K562 (cell line): ENCODE measurements around a stretch of chr3.

- RAMPAGE, long total RNA = no peak
- RRBS = no CpG with 5 or more reads among the region's 12 CpGs
PRO-cap:
- standard = no peak
- CoPRO, capped RNA only, 2 experiments = no peak in any of the 2 experiments
- CoPRO, capped and uncapped RNA, 2 experiments = no peak in any of the 2 experiments
- CoPRO, uncapped RNA only, 2 experiments = no peak in any of the 2 experiments
CAGE:
- cytosol, long polyA plus RNA = no peak
- long polyA plus RNA = no peak
- nucleolus, long total RNA = no peak
- nucleus, long polyA plus RNA = no peak
Observed at GRCh38 chr3:63972978-63973930, 50.0 kb downstream of the PSMD6 start.

DNA sequence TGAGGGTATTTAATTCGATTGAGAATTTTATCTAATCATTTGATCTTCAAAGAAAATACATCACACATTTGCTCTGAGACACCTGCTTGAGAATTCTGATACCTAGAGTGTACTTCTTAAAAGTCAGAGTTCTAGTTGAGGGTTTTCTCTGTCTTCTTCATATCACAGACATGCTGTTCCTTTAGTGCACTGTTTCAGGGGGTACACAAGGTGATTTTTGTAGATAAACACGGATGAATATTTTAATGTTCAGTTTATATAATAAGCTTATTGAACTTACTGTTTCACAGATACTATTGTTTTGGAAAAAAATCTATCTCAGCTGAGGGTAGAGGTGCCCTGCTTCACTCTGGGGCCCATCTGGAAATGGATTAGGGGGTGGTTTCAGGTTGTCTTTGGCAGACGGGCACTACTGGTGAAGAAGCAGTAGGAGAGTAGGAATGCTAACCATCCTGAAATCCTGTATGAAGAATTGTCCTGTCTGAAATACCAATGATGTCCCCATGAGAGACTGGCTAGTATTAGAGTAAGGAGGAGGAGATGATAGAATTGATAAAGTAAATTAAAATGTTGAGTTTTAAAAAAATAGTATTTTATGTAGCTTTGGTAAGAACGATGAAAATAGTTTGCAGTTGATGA, 45.9 kb downstream of the PSMD6 start:
- RAMPAGE, long total RNA = no peak
- RRBS = no CpG with 5 or more reads among the region's 4 CpGs
PRO-cap:
- standard = no peak
- CoPRO, capped RNA only, 2 experiments = no peak in any of the 2 experiments
- CoPRO, capped and uncapped RNA, 2 experiments = no peak in any of the 2 experiments
- CoPRO, uncapped RNA only, 2 experiments = no peak in any of the 2 experiments
CAGE:
- cytosol, long polyA plus RNA = no peak
- long polyA plus RNA = no peak
- nucleolus, long total RNA = no peak
- nucleus, long polyA plus RNA = no peak

- RAMPAGE, long total RNA = no peak
- RRBS = no CpG with 5 or more reads among the region's 11 CpGs
PRO-cap:
- standard = no peak
- CoPRO, capped RNA only, 2 experiments = no peak in any of the 2 experiments
- CoPRO, capped and uncapped RNA, 2 experiments = no peak in any of the 2 experiments
- CoPRO, uncapped RNA only, 2 experiments = no peak in any of the 2 experiments
CAGE:
- cytosol, long polyA plus RNA = no peak
- long polyA plus RNA = no peak
- nucleolus, long total RNA = no peak
- nucleus, long polyA plus RNA = no peak
Observed at GRCh38 chr3:63999334-64000210, 23.7 kb downstream of the PSMD6 start.

GRCh38 chr3:64018161-64019227, 4.8 kb downstream of the PSMD6 start:
- RAMPAGE, long total RNA = no peak
- RRBS = no CpG with 5 or more reads among the region's 8 CpGs
PRO-cap:
- standard = no peak
- CoPRO, capped RNA only, 2 experiments = no peak in any of the 2 experiments
- CoPRO, capped and uncapped RNA, 2 experiments = no peak in any of the 2 experiments
- CoPRO, uncapped RNA only, 2 experiments = no peak in any of the 2 experiments
CAGE:
- cytosol, long polyA plus RNA = start-site peak on the minus strand at chr3:64018820-64018828, 344 and 156 reads in 2 replicates; start-site peak on the minus strand at chr3:64018968-64019031, 63 and 69 reads in 2 replicates
- long polyA plus RNA = no peak
- nucleolus, long total RNA = no peak
- nucleus, long polyA plus RNA = start-site peak on the minus strand at chr3:64018821-64018827, 42 and 65 reads in 2 replicates

DNA sequence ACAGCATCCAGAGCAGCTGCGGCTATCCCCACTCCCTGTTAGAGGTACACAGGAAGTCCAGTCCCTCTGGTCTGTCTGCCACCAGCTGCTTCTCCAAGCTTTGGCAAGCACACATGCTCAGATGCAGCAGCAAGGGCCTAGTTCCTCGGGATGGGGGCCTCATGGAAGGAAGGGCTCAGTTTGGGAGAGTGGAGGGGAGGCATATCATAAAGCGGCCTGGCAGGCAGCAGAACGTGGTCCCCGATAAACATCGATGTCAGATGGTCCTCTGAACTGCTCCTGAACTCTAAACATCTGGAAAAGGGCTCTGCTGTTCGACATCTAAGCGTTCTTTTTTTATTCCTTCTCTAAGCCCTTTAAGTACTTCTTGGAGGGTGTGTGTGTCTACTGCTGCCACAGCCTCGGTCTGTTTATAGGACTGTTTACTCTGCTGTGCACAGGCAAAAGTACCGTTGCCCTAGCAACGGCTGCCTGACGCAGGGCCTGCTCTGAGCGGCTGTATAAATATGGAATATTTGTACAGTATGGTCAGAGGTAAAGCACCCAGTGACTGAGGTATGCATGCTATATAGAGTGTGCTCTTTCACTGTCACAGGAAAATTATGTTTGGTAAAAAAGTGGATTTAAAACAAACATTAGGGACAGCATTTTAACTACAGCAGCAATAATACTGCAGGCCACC, 74.5 kb downstream of the PRICKLE2 start:
- RAMPAGE, long total RNA = no peak
- RRBS = no CpG with 5 or more reads among the region's 13 CpGs
PRO-cap:
- standard = no peak
- CoPRO, capped RNA only, 2 experiments = no peak in any of the 2 experiments
- CoPRO, capped and uncapped RNA, 2 experiments = no peak in any of the 2 experiments
- CoPRO, uncapped RNA only, 2 experiments = no peak in any of the 2 experiments
CAGE:
- cytosol, long polyA plus RNA = no peak
- long polyA plus RNA = no peak
- nucleolus, long total RNA = no peak
- nucleus, long polyA plus RNA = no peak

DNA sequence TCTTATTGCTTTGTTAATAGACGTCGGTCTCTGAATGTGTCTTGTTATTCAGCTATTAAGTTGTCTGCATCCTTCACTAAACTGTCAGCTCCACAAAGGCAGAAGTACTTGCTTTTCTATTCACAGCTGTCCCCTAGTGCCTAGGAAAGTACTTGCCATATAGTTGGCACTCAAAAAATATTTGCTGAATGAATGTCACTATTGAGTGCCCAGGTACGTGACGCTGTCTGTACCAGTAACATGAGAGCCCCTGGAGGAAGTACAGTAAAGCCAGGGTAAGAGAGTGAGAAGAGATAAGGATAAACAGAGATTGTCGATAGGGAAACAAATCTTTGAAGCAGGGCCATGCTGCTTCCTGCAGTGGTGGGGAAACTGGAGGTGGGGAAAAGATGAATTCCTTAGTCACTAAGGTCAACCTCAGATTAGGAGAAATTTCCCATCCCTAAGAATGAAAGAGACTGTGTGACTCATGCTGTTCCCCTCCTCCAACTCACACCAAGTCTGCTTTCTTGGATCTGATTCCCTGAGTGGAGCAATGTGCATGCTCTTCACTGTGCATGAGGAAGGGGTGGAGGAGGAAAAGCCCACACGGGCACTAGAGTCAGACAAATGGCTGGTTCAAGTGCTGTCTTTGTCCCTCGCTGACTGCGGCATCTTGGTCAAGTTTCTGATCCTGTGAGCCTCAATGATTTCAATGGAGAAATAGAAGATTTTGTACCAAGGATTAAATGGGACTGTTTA, 36.2 kb downstream of the PRICKLE2 start:
- RAMPAGE, long total RNA = no peak
- RRBS = no CpG with 5 or more reads among the region's 8 CpGs
PRO-cap:
- standard = no peak
- CoPRO, capped RNA only, 2 experiments = no peak in any of the 2 experiments
- CoPRO, capped and uncapped RNA, 2 experiments = no peak in any of the 2 experiments
- CoPRO, uncapped RNA only, 2 experiments = no peak in any of the 2 experiments
CAGE:
- cytosol, long polyA plus RNA = no peak
- long polyA plus RNA = no peak
- nucleolus, long total RNA = no peak
- nucleus, long polyA plus RNA = no peak

DNA sequence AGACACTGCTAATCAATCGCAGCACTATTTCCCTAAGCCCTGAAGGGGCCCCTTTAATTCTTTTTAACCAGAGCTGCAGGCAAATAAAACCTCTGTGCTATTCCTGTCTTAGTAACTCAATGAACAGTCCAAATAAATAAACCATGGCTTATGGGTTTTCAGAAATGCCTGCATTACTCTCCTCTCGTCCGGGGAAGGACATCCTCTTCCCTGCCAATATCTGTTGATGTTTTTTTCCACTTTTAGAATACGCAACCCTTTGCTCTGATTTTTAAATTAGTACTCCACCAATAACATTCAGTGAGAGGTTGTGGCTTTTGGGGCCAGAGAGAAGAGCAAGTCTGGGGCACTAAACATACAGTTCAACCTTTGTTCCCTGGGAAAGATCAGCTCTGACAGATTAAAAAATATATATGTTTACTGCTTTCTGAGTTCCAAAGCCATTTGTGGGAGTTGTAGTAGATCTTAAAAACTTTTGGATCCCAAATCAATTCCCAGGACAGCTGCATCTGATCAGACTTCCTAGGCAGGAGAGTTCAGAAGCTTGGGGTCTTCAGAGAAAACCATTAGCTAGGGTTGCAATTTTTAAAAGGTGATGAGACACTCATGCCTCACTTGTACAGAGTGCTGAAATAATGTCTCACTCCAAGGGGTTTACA, 35.3 kb upstream of the PRICKLE2 start:
- RAMPAGE, long total RNA = no peak
- RRBS = no CpG with 5 or more reads among the region's 4 CpGs
PRO-cap:
- standard = no peak
- CoPRO, capped RNA only, 2 experiments = no peak in any of the 2 experiments
- CoPRO, capped and uncapped RNA, 2 experiments = no peak in any of the 2 experiments
- CoPRO, uncapped RNA only, 2 experiments = no peak in any of the 2 experiments
CAGE:
- cytosol, long polyA plus RNA = no peak
- long polyA plus RNA = no peak
- nucleolus, long total RNA = no peak
- nucleus, long polyA plus RNA = no peak

DNA sequence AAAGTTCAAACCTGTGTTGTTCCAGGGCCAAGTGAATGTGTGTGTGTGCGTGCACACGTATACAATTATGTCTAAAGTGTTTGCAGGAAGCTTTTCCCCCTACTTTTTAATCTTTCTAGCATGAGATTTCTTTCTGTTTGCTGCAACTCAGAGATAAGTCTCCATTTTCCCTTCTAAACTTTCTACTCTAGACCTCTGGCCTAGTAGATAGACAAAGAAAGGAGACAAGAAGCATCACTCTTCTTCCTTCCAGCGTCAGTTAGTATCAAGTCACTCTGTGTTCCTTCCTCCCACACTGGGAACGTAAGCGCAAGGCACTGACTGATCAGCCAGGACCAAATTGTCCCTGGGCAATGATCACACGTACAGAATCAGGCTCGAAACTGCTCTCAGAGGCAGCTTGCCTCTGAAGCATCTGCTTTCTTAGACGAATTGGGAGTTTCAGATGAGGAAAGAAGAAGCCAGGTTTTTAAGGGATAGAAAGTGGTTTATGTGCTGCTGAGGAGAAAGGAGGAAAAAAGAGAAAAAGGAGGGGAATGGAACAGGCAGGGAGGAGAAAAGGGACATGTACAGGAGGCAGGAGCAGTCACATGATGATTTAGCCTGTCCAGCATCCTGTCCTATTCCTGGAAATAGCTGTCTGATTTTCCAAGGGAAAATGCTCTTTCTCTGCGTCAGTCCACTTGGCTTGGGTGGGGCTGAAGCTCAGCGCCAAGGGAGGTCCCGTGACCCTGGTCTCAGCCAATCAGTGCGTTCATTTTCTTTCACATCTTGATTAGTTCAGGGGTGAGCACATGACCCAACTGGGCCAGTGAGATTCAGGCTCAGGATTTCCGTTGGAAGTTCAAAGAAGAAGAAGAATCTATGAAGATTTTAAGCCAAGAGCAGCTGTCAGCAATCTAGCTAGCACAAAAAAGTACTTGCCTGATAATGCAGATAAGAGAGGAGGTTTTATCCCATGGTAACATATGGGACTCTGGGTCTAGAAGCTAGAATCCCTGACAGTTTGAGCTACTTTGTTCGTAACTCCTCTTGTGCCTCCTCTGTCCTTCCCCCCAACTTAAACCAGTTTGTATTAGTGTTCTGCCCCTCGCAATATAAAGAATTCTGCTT, 102.0 kb upstream of the PRICKLE2 start:
- RAMPAGE, long total RNA = no peak
- RRBS = no CpG with 5 or more reads among the region's 15 CpGs
PRO-cap:
- standard = no peak
- CoPRO, capped RNA only, 2 experiments = no peak in any of the 2 experiments
- CoPRO, capped and uncapped RNA, 2 experiments = no peak in any of the 2 experiments
- CoPRO, uncapped RNA only, 2 experiments = no peak in any of the 2 experiments
CAGE:
- cytosol, long polyA plus RNA = no peak
- long polyA plus RNA = no peak
- nucleolus, long total RNA = no peak
- nucleus, long polyA plus RNA = no peak

- RAMPAGE, long total RNA = no peak
- RRBS = 20% methylated on average over 66 of the region's 106 CpGs
PRO-cap:
- standard = no peak
- CoPRO, capped RNA only, 2 experiments = no peak in any of the 2 experiments
- CoPRO, capped and uncapped RNA, 2 experiments = no peak in any of the 2 experiments
- CoPRO, uncapped RNA only, 2 experiments = no peak in any of the 2 experiments
CAGE:
- cytosol, long polyA plus RNA = no peak
- long polyA plus RNA = no peak
- nucleolus, long total RNA = no peak
- nucleus, long polyA plus RNA = no peak
Observed at GRCh38 chr3:64444581-64445976, 219.8 kb upstream of the PRICKLE2 start.

GRCh38 chr3:64489232-64489962, 198.4 kb downstream of the ADAMTS9 start:
- RAMPAGE, long total RNA = no peak
- RRBS = 11% methylated on average over 7 of the region's 26 CpGs
PRO-cap:
- standard = no peak
- CoPRO, capped RNA only, 2 experiments = no peak in any of the 2 experiments
- CoPRO, capped and uncapped RNA, 2 experiments = no peak in any of the 2 experiments
- CoPRO, uncapped RNA only, 2 experiments = no peak in any of the 2 experiments
CAGE:
- cytosol, long polyA plus RNA = no peak
- long polyA plus RNA = no peak
- nucleolus, long total RNA = no peak
- nucleus, long polyA plus RNA = no peak

DNA sequence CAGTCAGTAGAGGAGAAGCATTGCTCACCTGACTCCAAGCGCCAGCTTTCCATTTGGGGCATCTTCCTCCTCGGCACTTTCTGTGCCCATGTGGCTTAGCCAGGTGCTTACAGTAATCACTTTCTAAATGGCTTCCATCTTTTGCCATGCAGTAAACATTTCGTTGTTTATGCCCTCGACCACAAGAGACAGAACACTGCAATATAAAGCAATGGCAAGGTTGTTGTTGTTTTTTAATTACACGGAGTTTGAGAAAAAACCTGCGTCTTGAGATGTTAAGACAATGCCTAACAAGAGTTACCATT, 119.5 kb downstream of the ADAMTS9 start:
- RAMPAGE, long total RNA = no peak
- RRBS = no CpG with 5 or more reads among the region's 6 CpGs
PRO-cap:
- standard = no peak
- CoPRO, capped RNA only, 2 experiments = no peak in any of the 2 experiments
- CoPRO, capped and uncapped RNA, 2 experiments = no peak in any of the 2 experiments
- CoPRO, uncapped RNA only, 2 experiments = no peak in any of the 2 experiments
CAGE:
- cytosol, long polyA plus RNA = no peak
- long polyA plus RNA = no peak
- nucleolus, long total RNA = no peak
- nucleus, long polyA plus RNA = no peak

DNA sequence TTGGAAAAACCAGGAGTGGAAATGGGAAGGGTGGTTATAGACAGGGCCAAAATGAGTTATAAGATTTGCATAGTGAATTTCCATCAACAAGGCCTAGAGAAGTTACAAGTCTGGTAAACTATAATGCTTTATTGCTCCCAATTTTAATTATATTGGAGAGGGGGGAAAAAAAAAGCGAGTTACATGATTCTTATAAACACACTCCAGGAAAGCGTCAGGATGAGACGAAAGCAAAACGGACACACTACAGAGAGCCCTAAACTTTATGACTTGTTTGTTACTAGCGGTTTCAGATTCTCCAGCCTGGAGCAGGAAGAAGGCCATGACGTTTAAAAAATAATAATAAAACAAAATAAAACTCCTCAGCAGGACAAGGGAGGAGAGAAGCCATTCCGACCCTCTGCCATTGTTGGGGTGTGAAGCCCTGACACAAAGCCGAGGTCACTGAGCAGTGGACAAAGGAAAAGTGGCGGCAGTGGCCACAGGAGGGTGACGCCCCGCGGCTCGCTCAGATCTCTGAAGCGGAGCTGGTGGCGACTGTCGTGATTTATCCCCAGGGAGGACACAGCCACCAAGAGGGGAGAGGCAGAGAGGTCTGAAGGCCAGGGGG, 45.4 kb downstream of the ADAMTS9 start:
- RAMPAGE, long total RNA = no peak
- RRBS = no CpG with 5 or more reads among the region's 16 CpGs
PRO-cap:
- standard = no peak
- CoPRO, capped RNA only, 2 experiments = no peak in any of the 2 experiments
- CoPRO, capped and uncapped RNA, 2 experiments = no peak in any of the 2 experiments
- CoPRO, uncapped RNA only, 2 experiments = no peak in any of the 2 experiments
CAGE:
- cytosol, long polyA plus RNA = no peak
- long polyA plus RNA = no peak
- nucleolus, long total RNA = no peak
- nucleus, long polyA plus RNA = no peak

DNA sequence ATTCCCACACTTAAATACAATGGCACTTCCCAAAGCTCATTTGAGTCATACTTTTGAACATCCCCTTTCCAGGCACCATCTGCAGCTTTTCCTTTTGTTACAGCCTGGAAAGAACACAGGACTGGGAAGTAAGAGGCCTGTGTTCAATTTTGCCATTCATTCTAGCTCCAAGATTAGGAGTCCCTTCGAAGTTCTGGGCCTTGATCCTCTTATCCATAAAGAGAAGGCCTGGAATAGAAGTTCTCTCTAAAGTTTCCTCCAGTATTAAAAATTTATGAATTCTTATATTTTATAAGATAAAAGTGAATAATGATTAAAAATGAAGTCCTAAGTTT, 18.5 kb downstream of the ADAMTS9 start:
- RAMPAGE, long total RNA = no peak
- RRBS = no CpG with 5 or more reads among the region's 1 CpG
PRO-cap:
- standard = no peak
- CoPRO, capped RNA only, 2 experiments = no peak in any of the 2 experiments
- CoPRO, capped and uncapped RNA, 2 experiments = no peak in any of the 2 experiments
- CoPRO, uncapped RNA only, 2 experiments = no peak in any of the 2 experiments
CAGE:
- cytosol, long polyA plus RNA = no peak
- long polyA plus RNA = no peak
- nucleolus, long total RNA = no peak
- nucleus, long polyA plus RNA = no peak

GRCh38 chr3:64676856-64677066, 11.0 kb downstream of the ADAMTS9 start:
- RAMPAGE, long total RNA = no peak
- RRBS = no CpG with 5 or more reads among the region's 1 CpG
PRO-cap:
- standard = no peak
- CoPRO, capped RNA only, 2 experiments = no peak in any of the 2 experiments
- CoPRO, capped and uncapped RNA, 2 experiments = no peak in any of the 2 experiments
- CoPRO, uncapped RNA only, 2 experiments = no peak in any of the 2 experiments
CAGE:
- cytosol, long polyA plus RNA = no peak
- long polyA plus RNA = no peak
- nucleolus, long total RNA = no peak
- nucleus, long polyA plus RNA = no peak

DNA sequence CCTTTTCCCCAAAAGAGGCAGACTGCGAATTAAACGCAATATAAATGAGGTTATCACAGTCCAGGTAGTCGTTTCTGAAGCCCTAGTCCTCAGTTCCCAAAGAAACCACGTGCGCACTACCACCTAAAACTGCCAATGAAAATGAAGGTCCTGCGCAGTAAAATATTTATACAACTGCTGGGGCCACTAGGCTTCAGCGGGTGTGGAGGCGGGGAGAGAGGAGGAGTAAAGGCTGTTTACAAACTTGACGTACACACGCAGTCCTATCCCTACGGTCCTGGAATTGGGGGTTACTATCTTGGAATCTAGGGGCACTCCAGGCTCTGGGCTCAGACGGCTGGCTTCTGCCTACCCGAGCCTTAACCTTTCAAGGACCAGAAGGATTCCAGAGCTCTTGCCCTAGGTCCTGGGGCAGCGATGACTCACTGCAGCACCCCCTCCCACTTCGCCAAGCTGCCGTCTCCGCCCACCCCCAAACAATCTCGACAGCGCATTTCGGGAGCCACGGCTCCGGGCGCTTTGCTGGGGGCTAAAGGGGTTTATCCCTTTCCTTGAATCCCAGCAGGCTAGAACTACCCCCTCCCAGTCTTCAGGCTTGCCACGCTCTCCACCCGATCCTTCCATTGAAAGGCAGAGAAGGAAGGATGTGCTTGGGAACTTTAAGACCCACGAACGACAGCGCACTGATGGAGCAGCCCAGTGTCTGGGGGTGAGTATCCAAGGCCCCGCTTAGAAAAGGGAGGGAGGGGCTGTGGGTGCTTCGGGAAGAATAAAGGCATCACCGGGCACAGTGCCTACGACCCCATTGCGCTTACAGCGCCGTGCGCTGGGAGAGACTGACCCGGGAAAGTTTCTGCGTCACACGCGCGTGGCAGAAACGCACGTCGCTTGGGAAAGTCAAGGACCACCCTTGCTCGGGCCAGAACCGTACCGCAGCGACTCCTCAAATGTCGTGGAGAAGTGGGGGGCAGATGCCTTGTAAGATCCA, 2.9 kb downstream of the ADAMTS9 start:
- RAMPAGE, long total RNA = no peak
- RRBS = 52% methylated on average over 7 of the region's 49 CpGs
PRO-cap:
- standard = unidirectional peak, plus-strand start at position 485 of the sequence
- CoPRO, capped RNA only, 2 experiments = no peak in any of the 2 experiments
- CoPRO, capped and uncapped RNA, 2 experiments = no peak in any of the 2 experiments
- CoPRO, uncapped RNA only, 2 experiments = no peak in any of the 2 experiments
CAGE:
- cytosol, long polyA plus RNA = no peak
- long polyA plus RNA = no peak
- nucleolus, long total RNA = no peak
- nucleus, long polyA plus RNA = no peak

DNA sequence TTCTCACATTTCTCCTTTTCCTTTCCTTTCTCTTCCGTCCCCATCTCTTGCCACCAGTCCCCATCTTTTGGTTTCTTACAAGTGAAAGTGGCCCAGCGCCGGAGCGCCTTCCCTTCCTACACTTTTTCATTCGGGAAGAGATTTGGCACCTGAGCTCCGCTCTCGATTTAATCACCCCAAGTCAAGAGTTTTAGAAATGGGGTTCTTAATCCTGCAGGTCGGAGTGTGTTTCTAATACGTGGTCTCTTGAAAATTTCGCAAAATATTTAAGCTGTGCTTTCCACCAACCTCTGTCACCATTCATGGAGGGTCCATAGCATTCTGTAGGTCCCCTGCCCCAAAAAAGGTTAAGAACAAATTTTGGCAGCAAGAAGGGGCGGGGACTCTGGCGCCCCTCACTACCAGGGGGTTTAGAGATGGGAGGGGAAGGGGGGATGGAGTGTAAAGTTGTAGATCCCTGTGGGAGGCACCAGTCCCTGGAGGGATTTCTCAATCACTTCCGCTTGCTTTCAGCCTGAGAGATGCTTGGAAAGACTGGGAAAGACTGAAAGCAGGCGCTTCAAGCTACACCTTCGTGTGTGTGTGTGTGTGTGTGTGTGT, 834 bp upstream of the ADAMTS9 start:
- RAMPAGE, long total RNA = no peak
- RRBS = no CpG with 5 or more reads among the region's 15 CpGs
PRO-cap:
- standard = no peak
- CoPRO, capped RNA only, 2 experiments = no peak in any of the 2 experiments
- CoPRO, capped and uncapped RNA, 2 experiments = no peak in any of the 2 experiments
- CoPRO, uncapped RNA only, 2 experiments = no peak in any of the 2 experiments
CAGE:
- cytosol, long polyA plus RNA = no peak
- long polyA plus RNA = no peak
- nucleolus, long total RNA = no peak
- nucleus, long polyA plus RNA = no peak

- RAMPAGE, long total RNA = no peak
- RRBS = no CpG with 5 or more reads among the region's 8 CpGs
PRO-cap:
- standard = no peak
- CoPRO, capped RNA only, 2 experiments = no peak in any of the 2 experiments
- CoPRO, capped and uncapped RNA, 2 experiments = no peak in any of the 2 experiments
- CoPRO, uncapped RNA only, 2 experiments = no peak in any of the 2 experiments
CAGE:
- cytosol, long polyA plus RNA = no peak
- long polyA plus RNA = no peak
- nucleolus, long total RNA = no peak
- nucleus, long polyA plus RNA = no peak
Observed at GRCh38 chr3:65420050-65420938, 618.4 kb downstream of the MAGI1 start.